Daoy (cell line): ENCODE data around the gene OGFR.

- RAMPAGE, long total RNA: no peak
Observed at GRCh38 chr20:62559430-62559935, 82.8 kb upstream of the SLCO4A1 start.

DNA sequence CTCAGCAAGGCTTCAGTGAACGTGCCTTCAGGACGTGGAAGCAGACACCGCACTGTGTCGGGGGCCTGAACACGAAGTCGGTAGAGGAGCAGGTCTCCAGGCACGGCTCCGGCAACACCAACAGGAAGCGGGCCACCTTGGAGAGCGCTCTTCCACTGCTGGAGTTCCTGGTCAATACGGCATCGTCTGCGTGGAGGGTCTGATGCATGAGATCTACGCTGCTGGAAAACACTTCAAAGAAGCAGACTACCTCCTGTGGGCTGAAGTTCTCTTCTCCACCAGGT lies 69.3 kb upstream of the SLCO4A1 start:
- RAMPAGE, long total RNA: no peak

DNA sequence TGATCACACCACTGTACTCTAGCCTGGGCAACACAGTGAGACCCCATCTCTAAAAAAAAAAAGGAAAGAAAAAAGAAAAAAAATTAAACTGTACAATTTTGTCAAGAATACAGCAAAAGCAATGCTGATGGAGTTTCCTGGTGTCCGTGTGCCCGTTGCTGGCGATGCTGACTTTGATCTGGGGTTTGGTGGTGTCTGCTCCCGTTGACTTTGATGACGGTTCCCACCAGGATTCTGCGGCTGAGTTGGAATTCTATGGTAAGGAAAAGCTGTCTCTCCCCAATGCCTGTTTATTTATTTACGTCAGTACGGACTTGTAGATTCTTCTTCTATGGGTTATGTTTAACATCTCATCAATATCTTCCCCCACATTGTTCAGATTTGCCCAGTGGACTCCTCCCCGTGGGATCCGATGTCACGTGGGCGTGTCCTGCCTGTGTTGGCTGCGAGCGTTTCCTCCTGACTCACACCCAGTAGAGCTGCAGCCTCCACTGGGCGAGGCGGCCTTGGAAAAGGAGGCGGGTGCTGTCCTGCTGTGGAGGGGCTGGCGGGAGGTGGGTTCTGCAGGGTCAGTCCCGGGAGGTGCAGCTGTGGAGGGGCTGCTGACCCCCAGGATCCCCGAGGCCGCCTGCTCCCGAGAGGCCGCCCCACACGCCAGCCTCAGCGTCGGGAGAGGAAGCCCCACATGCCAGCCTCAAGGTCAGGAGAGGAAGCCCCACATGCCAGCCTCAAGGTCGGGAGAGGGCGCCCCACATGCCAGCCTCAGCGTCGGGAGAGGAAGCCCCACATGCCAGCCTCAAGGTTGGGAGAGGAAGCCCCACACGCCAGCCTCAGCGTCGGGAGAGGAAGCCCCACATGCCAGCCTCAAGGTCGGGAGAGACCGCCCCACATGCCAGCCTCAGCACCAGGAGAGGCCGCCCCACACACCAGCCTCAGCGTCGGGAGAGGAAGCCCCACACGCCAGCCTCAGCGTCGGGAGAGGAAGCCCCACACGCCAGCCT lies 46.7 kb upstream of the SLCO4A1 start:
- RAMPAGE, long total RNA: no peak

DNA sequence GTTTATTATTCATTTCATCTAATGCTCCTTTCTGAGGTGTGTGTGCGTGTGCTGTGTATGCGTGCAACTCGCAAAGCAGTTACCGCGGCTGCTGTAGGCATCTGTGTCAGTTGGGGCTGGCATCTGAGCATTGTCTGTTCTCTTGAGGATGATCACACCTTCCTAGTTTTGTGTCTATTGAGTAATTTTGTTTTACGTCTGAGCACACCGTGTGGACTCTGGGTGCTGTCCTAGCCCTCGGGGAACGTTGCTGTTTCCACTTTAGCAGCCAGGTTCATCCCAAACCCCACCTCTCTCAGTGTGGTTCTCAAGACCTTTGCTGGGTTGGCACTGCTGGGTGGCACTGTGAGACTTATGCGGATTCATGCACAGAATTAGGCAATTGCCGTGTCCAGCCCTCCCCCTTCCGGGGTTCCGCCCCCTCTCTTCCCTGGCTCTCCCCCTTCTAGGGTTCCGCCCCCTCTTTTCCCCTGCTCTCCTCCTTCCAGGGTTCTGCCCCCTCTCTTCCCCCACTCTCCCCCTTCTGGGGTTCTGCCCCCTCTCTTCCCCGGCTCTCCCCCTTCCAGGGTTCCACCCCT lies 39.9 kb upstream of the SLCO4A1 start:
- RAMPAGE, long total RNA: no peak

GRCh38 chr20:62602930-62603813 lies 39.1 kb upstream of the SLCO4A1 start:
- RAMPAGE, long total RNA: no peak

- RAMPAGE, long total RNA: no peak
Observed at GRCh38 chr20:62605994-62606459, 36.3 kb upstream of the SLCO4A1 start.

DNA sequence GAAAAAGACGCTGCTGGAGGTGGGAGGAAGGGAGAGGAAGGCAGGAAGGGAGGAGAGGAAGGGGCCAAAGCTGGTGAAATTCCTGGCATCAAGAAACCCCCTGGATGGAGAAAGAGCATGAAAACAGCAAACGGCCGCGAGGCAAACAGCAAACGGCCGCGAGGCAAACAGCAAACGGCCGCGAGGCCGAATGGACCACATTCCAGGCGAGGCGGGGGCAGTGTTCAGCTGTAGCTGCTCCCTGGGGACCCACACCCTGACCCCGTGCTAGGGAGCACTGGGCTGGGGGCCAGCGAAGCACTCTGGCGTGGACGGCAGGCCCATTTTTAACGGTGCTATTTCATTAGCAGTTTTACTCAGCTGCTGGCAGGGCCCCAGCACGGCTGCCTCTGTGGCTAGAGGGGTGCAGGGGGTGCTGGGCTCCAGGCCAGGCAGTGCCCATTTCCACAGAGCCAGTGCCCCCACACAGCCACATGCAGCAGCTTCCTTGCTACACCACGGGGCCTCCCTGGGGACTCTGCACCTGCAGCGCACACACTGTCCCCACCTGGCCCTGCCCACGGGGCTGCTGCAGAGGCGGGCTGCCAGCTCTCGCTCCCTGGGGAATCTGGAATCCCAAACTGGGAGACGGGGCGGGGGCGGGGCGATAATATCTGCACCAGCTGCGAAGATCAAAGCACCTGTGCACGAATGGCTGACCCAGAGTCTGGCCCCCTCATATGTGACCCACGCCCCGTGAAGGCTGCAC lies 35.7 kb upstream of the SLCO4A1 start:
- RAMPAGE, long total RNA: no peak

DNA sequence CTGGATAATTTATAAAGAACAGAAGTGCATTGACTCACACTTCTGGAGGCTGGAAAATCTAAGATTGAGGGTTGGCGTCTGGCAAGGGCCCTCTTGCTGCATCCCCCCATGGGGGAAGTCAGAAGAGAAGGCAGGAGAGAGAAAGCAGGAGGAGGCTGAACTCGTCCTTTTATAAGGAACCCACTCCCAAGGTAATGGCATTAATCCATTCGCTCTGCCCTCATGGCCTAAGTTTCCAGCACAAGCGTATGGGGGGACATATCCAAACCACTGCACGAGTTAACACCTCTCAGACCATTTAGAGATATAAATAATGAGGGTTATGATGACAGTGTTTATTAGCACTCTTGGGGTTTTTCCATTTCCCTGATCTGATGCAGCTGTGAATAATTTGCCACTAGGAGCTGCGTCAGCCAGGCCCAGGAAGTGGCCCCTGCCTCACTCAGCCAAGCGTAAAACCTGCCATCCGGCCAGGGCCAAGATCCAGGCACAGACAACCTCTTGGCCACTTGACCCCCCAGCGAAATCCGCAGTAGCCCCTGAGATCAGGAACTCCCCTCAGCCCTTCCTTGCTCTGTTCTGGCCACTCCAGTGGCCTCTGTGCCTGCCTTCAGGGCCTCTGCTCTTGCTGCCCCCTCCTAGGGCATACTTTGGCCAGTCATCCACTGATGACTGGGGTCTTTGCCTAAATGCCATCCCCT lies 14.2 kb upstream of the SLCO4A1 start:
- RAMPAGE, long total RNA: no peak

- RAMPAGE, long total RNA: no peak
Observed at GRCh38 chr20:62644760-62645650, 2.7 kb downstream of the SLCO4A1 start.

DNA sequence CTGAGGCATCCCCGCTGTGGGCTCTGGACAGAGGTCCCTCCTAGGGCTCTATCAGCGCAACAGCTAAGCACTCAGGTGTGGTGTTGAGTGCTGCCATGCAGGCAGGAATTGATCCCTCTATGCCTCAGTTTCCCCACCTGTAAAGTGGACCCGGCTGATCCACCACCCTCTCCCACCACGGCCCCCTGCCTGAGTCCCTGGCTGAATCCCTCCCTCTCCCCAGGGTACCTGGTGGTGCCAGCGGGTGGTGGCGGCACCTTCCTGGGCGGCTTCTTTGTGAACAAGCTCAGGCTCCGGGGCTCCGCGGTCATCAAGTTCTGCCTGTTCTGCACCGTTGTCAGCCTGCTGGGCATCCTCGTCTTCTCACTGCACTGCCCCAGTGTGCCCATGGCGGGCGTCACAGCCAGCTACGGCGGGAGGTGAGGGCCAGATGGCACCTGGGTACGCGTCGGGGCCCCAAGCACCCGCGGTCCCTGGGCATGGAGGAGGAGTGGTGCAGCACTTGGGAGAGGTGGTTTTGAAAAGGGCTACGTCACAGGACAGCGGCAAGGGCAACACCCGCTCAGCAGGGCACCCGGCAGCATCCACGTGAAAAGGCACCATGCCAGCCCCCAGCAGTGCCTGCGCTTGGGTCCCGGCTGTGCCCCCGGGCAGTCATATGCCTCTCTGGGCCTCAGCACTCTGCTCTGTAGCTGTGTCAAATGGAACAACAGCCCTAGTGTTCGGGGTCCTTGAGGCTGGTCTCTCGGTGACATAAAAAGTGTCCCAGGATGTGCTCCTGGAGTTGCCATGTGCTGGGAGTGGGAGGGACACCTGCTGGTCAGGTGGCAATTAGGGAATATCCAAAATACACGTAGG lies 24.1 kb downstream of the SLCO4A1 start:
- RAMPAGE, long total RNA: no peak

GRCh38 chr20:62667015-62667857 lies 24.9 kb downstream of the SLCO4A1 start:
- RAMPAGE, long total RNA: no peak

DNA sequence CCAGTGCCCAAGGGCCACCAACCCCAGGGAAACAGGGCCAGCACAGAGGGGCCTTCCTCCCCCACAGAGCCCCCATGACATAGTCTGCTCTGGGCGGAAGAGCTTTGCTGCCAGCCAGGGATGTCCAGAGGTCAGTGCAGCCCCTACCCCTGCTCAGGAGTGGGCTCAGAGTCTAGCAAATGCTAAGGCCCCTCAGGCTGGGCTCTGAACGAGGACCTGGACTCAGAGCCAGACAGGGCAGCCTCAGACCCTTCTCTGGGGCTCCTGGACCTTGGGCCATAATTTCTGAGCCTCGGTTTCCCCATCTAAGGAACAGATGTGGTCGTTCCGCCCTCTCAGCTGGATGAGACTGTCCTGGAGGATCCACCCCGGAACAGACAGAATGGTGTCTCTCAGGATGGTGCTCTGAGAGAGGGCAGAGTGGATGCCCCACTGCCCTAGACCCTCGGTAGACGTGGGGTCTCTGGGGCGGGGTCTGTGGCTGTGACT lies 34.3 kb upstream of the MRGBP start:
- RAMPAGE, long total RNA: no peak

- RAMPAGE, long total RNA: no peak
Observed at GRCh38 chr20:62791415-62791768, 4.9 kb upstream of the MRGBP start.

- RAMPAGE, long total RNA: no peak
Observed at GRCh38 chr20:62800596-62801381, 3.8 kb upstream of the OGFR start.

DNA sequence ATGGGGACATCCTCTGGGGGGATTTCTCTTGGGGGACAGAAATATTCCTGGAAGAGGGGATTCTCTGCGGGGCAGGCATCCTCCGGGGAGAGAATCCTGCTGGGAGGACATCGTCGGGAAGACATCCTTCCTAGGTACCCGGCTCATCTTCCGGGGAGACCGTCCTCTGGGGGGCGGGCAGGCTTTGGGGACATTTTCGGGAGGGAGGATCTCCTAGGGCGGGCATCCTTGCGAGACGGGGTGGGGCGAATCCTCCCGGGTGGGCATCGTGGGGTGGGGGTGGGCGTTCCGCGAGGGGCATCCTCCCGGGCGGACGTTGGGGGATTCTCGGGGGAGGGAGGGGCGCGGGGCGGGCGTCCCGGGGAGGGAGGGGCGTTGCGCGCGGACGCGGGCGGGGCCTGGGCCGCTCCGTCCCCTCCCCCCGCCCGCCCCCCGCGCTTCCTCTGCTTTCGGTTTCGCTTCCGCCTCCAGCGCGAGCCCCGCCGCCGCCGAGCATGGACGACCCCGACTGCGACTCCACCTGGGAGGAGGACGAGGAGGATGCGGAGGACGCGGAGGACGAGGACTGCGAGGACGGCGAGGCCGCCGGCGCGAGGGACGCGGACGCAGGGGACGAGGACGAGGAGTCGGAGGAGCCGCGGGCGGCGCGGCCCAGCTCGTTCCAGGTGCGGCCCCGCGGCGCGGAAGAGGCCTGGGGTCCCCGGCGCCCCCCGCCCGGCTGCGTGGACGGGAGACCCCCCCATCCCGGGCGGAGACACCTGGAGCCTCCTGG lies at the start of gene OGFR:
Gene OGFR (plus strand): TSS at position 470 of the 772 bp plus-strand sequence.
- RAMPAGE, long total RNA: no peak

DNA sequence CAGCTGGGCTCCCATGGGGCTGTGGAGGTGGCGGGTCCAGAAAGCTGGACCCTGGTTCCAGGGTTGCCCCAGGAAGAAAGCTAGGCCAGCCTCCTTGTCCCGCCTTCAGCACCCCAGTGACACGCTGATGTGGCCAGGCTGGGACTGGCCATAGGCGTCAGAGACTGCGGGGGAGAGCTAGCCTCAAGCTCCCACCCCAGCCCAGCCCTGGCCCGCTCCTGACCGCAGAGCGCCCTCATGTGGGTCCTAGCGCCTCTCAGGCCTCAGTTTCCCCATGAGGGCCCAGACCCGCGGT lies 7.7 kb downstream of the COL9A3 start:
- RAMPAGE, long total RNA: no peak

GRCh38 chr20:62874139-62874661 lies 12.6 kb upstream of the TCFL5 start:
- RAMPAGE, long total RNA: no peak

GRCh38 chr20:62899674-62900115 lies 26.6 kb downstream of the DIDO1 start:
- RAMPAGE, long total RNA: no peak

DNA sequence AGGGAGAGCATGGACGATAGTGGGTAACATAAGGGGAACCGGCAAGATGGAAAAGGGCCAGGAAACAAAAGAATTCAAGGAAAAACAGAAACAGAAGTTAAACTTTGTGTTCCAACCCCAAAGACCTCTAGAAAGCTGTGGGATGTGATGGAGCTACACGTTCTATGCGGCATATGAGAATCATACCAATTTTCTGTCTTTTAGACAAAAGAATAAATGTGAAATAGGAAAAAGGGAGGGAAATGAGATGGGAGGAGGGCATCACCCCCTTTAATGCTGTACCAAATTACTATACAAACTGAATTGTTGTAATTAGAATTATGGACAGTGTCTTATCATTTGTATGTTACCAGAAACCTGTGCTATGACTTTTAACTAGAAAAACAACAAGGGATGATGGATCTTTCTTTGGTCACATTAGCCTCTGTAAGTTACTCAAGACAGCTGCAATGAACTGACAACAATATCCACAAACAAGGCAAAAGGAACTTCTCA lies 4.1 kb upstream of the DIDO1 start:
- RAMPAGE, long total RNA: no peak

GRCh38 chr20:62953173-62953642 lies 699 bp downstream of the SLC17A9 start:
- RAMPAGE, long total RNA: no peak